Hair follicular keratinocyte (primary cell): ENCODE results near the genes SECTM1, NARF and FN3KRP.

DNA sequence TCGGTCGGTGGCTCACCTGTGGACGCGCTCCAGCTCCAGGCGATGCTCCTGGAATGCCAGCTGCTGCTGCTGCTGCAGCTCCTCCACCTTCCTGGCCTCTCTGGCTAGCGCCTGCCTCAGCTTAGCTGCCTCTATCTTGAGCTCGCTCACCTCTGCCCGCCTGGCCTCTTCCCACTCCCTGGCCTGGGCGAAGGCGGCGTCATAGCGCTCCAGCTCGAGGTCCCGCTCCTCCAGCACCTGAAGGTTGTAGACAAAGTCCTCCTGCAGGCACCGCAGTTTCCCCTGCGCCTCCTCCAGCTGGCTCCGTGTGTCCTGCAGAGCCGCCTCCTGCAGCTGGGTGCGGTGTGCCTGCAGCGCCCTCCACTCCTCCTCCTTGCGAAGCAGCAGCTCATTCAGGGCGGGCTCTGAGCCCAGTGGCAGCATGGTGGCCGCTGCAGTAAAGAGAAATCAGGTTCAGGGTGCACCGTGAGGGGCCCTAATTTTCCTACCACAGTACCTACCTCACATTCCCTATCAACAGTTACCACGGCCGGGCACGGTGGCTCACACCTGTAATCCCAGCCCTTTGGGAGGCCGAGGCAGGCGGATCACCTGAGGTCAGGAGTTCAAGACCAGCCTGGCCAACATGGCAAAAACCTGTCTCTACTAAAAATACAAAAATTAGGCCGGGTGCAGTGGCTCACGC is 11.0 kb downstream of the CCDC57 start:
- RAMPAGE, long total RNA: no peak

DNA sequence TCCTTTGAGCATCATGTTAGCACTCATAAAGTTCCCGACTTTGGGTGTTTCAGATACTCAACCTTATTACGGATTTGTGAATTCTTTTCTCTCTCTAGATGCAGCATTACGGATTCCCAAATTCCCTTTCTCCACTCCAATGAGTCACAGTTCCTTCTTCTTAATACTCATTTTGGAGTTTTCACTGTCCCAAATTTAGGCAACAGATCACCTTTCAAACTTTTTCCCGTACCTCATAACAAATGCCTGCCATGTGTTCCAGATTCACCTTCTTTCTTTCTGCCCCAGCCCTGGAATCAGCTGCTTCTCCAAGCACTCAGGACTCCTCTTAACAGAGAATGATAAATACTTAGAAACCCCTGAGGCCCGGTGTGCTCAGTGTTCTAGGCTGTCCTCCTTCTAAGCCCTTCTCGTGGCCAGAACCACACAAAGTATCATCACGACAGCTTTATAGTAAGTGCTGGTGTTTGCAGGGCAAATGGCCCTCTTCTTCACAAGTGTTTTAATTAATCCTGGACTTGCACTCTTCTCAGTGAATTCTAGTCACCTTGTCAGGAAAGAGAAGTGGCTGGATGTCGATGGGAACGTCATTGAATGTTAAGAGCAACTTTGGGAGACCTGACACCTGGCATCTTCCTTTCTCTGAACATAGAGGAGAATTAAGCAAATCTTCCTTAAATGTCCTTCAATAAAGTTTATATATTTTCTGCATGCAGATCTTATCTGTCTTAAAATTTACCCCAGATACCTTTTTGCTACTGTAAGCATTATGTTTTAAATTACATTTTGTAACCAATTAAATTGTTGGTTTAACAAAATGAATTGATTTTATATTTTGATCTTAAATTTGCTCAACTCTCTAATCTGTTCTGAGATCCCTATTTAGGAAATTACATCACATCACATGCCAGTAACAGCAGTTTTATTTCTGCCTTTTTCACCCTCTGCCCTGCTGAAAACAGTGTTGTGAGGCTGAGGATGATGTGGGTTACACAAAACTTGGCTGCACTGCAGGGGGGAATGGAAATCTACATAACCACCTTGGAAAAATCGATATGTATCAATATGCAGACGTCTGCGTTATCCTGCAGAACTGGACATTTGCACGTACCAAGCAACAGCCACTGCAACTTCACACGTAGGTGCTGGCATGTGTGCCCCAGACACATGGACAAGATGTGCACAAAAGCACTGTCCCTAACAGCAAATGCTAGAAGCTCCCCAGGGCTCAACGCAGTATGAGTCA is 14.6 kb downstream of the CSNK1D start:
- RAMPAGE, long total RNA: no peak

DNA sequence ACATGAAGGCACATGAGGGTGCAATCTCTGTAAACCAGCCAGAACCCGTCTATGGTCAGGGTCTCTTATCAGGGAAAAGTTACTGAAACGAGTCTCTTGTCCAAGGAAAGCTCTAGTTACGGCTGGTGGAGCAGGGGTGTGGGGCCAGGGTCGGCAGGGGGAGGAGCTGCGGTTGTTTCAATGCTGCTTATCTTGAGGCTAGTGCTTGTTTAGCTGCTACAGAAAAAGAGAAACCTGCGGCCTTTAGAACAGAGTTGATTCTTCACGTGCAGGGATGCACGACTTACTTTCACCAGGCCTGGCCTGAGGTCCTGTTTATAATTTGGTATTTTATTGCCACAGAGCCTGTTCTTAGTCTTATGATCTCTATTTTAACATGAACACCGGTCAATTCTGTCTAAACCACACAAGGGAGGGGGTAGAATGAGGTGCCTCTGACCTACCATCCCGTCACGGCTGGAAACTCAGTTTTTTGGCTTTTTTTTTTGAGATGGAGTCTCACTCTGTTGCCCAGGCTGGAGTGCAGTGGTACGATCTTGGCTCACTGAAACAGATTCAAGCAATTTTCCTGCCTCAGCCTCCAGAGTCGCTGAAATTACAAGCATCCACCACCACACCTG is 16.8 kb upstream of the CSNK1D start:
- RAMPAGE, long total RNA: no peak

DNA sequence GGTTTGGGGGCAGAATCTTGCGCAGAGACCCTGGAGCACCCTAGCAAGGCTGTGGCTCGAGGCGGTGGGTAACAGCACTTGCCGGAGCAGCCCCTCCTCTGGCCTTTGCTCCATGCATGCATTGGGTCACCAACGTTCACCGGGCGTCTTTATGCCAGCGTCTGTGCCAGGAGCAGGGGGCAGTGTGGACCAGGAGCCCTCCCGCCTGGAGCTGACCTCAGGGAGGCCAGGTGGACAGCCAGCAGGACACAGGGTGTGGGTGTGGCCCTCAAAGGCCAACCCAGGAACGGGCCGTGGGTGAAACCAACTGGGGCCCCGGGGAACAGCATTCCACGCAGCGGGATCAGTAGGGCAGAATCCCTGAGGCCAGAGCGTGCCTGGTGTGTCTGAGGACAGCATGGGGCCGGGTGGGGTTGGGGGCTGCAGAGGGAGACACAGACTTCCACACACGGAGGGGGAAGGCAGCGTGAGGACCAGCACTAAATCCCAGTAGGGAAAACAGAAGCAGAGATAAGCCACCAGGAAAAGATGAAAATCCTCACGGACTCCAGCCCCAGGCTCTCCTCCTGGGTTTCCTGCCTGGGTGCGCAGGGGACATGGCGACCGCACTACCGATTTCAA is 2.8 kb upstream of the CD7 start:
- RAMPAGE, long total RNA: no peak

GRCh38 chr17:82333652-82334432 is at the start of gene SECTM1:
Gene SECTM1 (minus strand): TSS chr17:82333766.
- RAMPAGE, long total RNA: no peak

GRCh38 chr17:82438276-82438980 is 12.1 kb downstream of the CYBC1 start:
- RAMPAGE, long total RNA: no peak

GRCh38 chr17:82446487-82447032 is 4.0 kb downstream of the CYBC1 start:
- RAMPAGE, long total RNA: no peak

- RAMPAGE, long total RNA: no peak
Observed at GRCh38 chr17:82458590-82458908, at the start of gene NARF. Gene NARF (plus strand): TSS chr17:82458741.

DNA sequence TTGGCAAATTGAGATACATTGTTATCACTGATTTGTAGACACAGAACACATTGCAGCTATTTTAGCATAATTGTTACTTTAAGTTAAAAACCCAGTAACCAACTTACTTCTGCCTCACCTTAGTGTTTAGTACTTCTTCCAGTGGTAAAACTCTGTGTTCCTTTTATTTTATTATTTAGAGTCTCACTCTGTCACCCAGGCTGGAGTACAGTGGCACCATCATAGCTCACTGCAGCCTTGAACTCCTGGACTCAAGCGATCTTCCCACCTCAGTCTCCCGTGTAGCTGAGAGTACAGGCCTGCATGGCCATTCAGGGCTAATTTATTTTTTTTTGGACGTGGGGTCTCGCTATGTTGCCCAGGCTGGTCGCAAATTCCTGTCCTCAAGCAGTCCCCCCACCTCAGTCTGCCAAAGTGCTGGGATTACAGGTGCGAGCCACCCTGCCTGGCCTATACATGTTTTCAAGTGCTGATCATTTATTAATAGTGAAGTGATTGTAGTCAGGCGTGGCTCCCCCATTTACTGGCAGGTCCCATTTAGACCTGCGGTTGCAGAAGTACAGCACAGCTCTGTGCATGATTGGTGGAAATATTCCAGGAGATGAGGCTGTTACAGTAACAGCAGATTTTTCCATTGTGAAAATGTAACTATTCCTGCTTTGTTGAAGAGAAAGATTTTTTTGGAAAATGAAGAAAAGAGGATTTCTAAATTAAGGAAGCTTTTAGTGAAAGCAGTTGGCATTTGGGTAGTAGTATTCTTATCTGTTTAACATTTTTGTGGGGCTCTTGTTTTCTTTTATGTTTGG is 8.3 kb downstream of the FOXK2 start:
- RAMPAGE, long total RNA: no peak

GRCh38 chr17:82536832-82537437 is 17.4 kb downstream of the FOXK2 start:
- RAMPAGE, long total RNA: no peak

GRCh38 chr17:82582357-82583386 is 63.1 kb downstream of the FOXK2 start:
- RAMPAGE, long total RNA: no peak

GRCh38 chr17:82583478-82584365 is 64.2 kb downstream of the FOXK2 start:
- RAMPAGE, long total RNA: no peak

GRCh38 chr17:82586317-82586516 is 62.0 kb downstream of the WDR45B start:
- RAMPAGE, long total RNA: no peak

- RAMPAGE, long total RNA: no peak
Observed at GRCh38 chr17:82627596-82627975, 20.7 kb downstream of the WDR45B start.

- RAMPAGE, long total RNA: no peak
Observed at GRCh38 chr17:82643807-82644610, 4.2 kb downstream of the WDR45B start.

- RAMPAGE, long total RNA: no peak
Observed at GRCh38 chr17:82715960-82716946, at the start of gene FN3KRP. Gene FN3KRP (plus strand): TSS chr17:82716706.

- RAMPAGE, long total RNA: no peak
Observed at GRCh38 chr17:82781382-82782236, 29.7 kb downstream of the TBCD start.

- RAMPAGE, long total RNA: no peak
Observed at GRCh38 chr17:82786222-82786729, 34.4 kb downstream of the TBCD start.

- RAMPAGE, long total RNA: no peak
Observed at GRCh38 chr17:82789326-82789676, 37.4 kb downstream of the TBCD start.

- RAMPAGE, long total RNA: no peak
Observed at GRCh38 chr17:82793773-82794580, 42.1 kb downstream of the TBCD start.